Camera-type eye (tissue), 1 donor: ENCODE data around the genes SPEGNB and CHPF.

DNA sequence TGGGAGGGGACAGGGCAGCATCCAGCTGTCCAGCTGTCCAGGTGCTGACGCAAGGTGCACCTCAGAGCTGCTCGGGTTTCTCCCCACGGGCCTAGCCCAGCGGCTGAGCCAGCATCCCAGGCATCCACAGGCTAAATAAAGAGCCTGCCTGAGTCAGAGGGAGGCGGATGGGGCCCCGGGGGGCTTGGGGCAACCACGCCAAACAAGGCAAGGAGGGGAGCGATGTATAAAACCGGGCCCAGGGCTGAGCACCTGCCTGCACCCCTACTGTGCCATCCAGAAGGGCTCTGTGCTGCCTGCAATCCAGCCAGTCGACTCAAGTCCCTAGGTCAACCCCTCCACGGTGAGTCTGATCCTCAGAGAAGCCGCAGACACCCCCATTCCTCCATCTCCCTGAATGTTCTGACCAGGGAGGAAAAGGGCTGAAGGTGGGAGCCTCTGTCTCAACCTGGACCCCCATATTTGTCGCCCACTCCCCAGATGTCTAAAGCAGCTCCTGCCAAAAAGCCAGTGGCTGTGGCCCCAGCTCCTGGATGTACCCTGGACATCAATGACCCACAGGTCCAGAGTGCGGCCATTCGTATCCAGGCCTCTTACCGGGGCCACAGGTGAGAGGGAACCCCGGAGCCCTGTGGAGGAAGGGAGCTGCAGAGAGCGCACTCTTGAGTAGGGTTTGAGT, at the start of gene SPEGNB:
TSS of gene SPEGNB (plus strand) at position 257 of the 679 bp plus-strand sequence.
- RAMPAGE, long total RNA: no peak

GRCh38 chr2:219509490-219510624, 4.4 kb upstream of the ASIC4 start:
- RAMPAGE, long total RNA: no peak

DNA sequence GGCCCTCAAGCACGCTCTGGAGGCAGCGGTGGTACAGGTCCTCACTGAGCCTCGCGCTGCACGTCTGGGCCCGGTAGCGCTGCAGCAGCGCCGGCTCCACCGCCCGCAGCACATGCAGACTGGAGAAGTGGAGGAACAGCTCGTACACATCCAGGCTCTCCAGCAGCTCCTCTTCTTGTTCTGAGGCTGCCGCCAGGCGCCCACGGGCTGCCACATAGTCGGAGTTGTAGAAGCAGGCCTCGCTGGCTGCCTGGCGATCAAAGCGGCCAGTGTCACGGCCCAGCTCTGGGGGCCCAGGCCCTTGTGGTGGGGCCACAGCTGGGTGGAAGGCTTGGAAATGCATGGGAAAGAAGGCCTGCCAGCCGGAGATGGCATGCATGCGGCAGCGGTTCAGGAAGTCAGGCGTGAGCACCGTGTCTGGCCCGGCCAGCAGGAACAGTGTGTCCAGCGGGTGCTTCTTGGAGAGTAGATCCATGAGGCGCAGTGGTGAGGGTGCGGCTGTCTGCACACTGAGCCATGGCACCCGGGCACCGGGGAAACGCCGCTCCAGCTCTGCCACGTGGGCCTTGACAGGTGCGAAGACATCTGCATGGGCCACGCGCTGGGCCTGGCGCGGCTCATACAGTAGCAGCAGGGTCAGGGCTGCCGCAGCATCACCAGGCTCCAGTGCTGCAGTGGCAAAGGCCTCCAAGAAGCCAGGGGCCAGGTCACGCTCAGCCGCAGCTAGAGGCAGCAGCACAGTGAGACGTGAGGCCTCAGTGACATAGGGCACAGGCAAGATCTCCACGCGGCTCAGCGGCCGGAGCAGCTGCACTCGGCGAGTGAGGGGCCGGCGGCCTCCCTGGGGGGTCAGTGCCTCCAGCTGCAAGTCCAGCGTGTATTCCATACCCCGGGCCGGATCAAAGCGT, 3.9 kb downstream of the CHPF start:
- RAMPAGE, long total RNA: no peak

- RAMPAGE, long total RNA: no peak
These were observed 1.9 kb downstream of the CHPF start for GRCh38 chr2:219541577-219542221.

- RAMPAGE, long total RNA: no peak
These were observed at the start of gene CHPF for GRCh38 chr2:219543634-219543978. Gene CHPF, minus strand, starts transcription at chr2:219543809.

- RAMPAGE, long total RNA: no peak
These were observed 4.7 kb downstream of the INHA start for GRCh38 chr2:219576414-219577555.

- RAMPAGE, long total RNA: no peak
These were observed 5.0 kb upstream of the STK11IP start for GRCh38 chr2:219592644-219593134.

DNA sequence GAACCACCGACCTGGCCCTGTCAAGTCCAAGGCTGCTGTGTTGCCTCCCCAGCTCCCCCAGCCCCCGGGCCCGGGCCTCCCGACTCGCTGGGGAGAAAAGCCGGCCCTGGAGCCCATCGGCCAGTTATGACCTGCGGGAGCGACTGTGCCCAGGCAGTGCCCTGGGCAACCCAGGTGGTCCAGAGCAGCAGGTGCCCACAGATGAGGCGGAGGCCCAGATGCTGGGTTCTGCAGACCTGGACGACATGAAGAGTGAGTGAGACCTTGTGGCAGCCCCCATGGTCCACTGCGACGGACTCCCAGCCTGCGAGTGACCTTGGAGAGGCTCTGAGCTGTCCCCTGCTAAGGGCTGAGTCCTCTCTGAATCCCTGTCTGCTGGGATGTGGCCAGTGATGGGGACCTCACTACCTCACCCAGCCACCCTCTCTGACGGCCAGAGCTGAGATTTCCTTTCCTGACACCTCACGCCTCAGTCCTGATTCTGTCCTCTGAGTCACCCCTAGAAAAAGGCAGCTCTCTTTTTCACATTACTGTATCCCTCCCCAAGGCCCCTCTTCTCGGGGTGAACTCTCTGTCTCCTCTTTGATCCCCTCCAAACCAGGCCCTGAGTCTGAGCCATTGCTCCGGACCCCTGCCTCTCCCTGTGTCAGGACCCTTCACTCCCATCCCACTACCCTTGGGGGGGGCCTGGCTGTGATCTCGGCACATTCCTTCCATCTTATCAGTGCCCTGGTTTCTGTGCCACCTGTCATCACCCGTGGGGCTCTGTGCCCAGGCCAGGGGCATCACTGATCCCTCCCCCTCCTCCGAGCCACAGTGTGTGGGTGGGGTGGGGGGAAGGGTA, 2.9 kb downstream of the SLC4A3 start:
- RAMPAGE, long total RNA: no peak

DNA sequence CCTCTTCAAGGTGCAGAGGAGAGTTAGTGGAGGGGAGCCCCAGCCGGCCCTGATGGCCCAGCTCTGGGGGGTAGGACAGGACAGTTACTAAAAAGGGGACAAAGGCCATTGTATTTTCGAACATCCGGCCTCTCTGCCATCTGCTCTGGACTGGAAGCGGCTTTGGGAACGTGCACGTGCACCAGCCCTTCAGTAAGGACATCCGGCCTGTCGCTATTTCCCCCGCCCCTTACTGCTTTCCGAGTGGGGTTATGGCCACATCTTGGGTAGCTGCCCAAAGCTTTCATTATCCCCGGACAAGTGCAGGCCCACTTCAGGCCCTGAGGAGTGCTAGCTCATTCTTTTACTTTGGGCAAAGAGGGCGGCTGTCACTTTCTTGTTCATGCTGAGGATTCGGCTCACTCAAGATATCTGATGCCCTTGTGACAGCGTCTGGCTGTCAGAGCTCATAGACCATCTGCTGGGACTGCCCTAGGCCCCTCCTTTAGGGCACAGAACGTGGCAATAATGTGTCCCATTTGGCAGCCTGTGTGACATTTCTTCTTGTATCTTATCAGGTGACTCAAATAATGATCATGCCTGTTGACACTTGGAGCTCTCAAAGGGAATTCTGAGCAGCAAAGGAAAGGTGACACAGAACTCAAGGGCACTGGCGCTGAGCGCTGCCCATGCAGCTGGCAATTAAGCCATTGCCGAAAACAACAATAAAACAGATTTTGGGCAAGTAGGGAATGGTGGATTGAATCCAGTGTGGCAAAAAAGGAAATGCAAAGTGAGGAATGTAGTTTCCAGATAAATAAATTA, 17.6 kb downstream of the SLC4A3 start:
- RAMPAGE, long total RNA: no peak

DNA sequence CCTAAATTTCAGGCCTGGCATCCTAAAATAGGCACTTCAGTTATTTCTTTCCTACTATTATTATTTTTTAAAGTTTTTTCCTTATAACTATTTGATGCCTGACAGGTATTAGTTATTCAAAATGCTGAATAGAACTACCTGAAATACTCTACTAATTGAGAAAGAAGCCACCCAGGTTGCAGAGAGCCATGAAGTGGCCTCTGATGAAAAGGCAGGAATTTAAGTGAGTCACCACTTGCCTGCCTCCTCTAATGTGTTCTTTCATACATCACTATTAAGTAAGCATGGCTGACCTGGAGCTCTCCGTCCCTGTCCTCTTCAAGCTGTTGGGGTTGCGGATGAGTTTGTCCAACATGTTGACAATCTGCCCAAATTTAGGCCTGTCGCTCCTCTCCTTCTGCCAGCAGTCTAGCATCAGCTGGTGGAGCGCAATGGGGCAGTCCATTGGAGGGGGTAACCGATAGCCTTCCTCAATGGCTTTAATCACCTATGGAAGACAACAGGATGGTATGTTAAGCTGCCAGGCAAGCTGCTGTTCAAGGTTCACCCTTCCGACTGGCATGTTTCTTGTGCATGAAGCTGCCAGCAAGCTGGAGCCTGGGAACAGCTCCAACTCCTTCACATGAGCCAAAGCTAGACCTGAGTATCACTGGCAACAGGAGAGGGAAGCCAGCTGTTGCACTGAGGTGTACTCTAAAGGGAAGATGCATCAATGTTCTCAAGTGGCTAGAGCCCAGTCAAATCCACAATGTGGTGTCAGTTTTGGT, 142.3 kb downstream of the EPHA4 start:
- RAMPAGE, long total RNA: no peak

GRCh38 chr2:221455304-221455822, 116.7 kb downstream of the EPHA4 start:
- RAMPAGE, long total RNA: no peak

GRCh38 chr2:221896635-221897411, 324.7 kb upstream of the EPHA4 start:
- RAMPAGE, long total RNA: no peak

- RAMPAGE, long total RNA: no peak
These were observed 1.7 kb downstream of the ENSG00000288658 start for GRCh38 chr2:222318117-222318804.

DNA sequence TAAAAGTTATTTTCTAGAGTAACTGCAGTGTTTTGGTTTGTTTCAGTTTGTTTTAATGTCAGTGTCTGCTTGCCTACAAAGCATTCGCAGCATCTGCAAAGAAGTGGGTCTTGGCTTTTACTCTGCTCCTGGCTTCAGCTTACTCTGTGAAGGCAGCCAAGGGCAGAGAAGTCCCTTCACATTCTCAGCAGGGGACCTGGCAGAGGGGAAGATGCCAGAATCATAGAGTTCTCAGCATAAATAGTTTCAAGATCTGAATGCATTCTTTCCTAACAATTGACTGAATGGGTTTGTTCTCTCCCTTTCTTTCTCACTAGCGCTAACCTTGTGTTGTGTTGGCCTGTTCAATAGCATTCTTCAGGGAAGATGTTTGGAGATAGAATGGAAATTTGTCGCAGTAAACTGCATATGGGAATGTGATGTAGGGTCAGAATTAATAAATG, 106.9 kb downstream of the FARSB start:
- RAMPAGE, long total RNA: no peak

DNA sequence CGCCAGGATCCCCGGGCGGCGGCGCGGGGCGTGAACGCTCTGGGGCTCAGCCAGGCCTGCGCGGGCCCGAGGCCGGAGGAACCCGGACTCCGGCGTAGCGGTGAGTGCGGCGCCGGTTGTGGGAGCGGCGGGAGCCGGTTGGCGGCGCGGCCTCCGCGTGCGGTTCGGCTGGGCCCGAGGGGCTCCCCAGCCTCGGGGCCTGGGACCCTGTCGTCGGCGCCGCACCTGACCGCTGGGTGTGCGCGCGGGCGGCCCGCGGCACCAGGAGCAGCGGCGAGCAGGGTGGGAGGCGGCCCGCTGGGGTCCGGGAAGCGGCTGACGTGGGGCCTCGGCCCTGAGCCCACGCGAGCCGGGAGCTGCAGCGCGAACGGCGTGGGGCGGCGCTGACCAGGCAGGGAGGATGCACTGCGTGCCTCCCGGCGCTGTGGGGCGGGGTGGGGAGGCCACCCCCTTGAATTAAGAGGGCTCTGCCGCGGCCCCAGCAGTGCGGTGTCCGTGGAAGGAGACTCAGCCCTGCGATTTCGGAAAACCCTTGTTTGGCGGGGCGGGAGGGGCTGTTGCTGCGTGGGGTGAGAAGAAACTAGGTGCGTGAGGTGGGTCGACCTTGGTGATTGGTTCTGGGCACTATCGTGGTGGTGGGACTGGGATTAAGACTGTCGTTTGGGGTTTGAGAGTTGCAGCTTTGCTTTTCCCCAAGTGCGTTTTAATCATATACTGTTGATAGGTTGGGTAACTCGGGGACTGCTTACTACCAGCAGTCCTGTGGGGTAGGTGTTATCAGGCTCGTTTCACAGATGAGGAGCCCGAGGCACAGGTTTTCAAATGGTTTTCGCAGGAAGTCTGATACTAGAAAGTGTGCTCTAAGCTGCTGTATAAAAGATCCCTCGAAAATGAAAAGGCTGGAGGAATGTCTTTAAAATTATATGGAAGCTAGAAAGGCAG, 594 bp downstream of the ACSL3 start:
- RAMPAGE, long total RNA: no peak

- RAMPAGE, long total RNA: no peak
These were observed 18.5 kb downstream of the ACSL3 start for GRCh38 chr2:222879186-222879842.

- RAMPAGE, long total RNA: no peak
These were observed 32.6 kb upstream of the KCNE4 start for GRCh38 chr2:223019261-223019878.

DNA sequence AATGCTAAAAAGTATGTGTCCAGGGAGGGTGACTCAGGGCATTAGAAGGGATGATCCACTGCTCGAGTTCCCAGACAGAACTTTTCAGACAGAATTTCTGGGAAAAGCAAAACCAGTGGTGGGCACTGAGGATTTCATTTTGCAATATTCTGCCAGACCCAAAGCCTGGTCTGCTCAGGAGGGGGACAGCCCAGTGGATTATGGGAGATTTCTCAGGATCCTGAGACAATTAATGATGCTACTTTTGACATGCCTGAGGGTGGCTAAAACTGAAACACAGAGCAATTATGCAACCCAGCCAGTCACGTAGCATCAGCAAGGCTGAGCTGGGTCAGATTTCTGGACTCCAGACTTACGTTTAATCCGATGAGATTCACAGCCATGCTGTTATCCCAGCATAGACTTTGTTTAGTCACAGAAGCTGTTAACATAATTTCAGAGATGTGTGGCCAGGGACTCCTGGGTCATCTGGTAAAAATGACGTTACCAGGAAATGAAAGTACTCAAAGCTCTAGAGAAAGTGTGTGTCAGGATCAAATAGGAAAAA, 4.6 kb upstream of the KCNE4 start:
- RAMPAGE, long total RNA: no peak

DNA sequence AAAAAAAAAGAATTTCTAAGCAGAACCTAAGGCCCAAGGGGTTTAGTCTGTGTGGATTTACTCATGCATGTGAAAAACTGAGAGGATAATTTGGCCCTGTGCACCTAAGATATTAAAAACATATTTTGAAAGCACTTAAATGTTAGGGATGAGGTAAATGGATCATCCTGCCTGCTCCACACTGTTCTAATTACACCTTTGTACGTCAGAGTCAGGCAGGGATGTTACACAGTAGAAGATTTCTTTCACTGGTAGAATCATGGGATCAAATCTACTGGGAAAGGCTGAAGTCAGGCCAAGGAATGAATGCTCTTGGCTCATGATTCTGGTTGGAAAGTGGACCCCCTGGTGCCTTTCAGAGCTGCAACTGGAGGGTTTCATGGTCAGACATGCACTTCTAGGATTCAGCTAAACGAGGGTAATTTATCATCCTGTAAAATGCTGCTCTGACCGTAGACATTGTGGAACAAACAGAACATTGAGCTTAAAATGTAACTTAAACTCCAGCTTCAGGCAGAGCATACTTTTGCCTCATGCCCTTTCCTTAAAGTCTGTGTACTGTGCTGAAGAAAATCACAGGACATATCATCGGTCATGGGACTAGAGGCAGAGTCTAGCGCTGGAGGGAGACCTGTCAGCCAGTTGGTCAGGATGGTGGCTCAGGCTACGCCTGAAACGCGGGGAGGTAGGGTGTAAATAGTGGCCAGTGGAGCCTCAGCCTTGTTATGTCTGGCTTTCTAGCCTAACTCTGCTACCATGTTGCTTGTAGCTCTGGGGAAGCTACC, 4.9 kb downstream of the KCNE4 start:
- RAMPAGE, long total RNA: no peak

DNA sequence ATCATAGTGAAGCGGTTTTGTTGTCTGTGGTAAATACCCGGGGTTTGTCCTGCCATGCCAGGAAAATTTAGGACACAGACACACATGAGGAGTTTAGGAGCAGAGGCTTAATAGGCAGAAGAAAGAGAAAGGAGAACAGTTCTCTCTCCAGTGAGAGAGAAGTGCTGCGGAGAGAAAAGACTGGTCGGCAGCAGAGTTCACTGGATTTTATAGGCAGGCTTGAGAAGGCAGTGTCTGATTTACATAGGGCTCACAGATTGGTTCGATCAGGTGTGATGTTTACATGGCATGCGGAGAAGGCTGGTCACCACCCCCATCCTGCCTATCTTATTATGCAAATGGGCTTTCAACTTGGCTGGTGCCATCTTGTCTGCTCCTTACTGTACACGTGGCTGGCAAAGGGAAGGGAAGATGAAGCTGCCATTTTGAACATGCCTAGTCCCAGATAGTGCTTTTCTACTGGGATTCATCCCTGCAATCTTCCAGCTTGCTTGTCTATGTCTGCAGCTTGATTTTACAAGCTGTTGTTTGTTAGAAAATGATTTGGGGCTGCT, 113.4 kb downstream of the AP1S3 start:
- RAMPAGE, long total RNA: no peak